ENCODE measurements around a stretch of chr12.

- RRBS = no CpG with 5 or more reads among the region's 7 CpGs
CAGE:
- cytosol, long polyA plus RNA = no peak
- long polyA plus RNA = no peak
- nucleus, long polyA plus RNA = no peak
Observed at GRCh38 chr12:111898557-111899263, 56.7 kb downstream of the MAPKAPK5 start.

- RRBS = no CpG with 5 or more reads among the region's 5 CpGs
CAGE:
- cytosol, long polyA plus RNA = no peak
- long polyA plus RNA = no peak
- nucleus, long polyA plus RNA = no peak
Observed at GRCh38 chr12:111901134-111901911, 59.3 kb downstream of the MAPKAPK5 start.

- RRBS = no CpG with 5 or more reads among the region's 2 CpGs
CAGE:
- cytosol, long polyA plus RNA = no peak
- long polyA plus RNA = no peak
- nucleus, long polyA plus RNA = no peak
Observed at GRCh38 chr12:112408593-112408741, 938 bp downstream of the RPL6 start.

GRCh38 chr12:112839356-112839757 is 47.8 kb downstream of the RPH3A start:
- RRBS = no CpG with 5 or more reads among the region's 2 CpGs
CAGE:
- cytosol, long polyA plus RNA = no peak
- long polyA plus RNA = no peak
- nucleus, long polyA plus RNA = no peak

DNA sequence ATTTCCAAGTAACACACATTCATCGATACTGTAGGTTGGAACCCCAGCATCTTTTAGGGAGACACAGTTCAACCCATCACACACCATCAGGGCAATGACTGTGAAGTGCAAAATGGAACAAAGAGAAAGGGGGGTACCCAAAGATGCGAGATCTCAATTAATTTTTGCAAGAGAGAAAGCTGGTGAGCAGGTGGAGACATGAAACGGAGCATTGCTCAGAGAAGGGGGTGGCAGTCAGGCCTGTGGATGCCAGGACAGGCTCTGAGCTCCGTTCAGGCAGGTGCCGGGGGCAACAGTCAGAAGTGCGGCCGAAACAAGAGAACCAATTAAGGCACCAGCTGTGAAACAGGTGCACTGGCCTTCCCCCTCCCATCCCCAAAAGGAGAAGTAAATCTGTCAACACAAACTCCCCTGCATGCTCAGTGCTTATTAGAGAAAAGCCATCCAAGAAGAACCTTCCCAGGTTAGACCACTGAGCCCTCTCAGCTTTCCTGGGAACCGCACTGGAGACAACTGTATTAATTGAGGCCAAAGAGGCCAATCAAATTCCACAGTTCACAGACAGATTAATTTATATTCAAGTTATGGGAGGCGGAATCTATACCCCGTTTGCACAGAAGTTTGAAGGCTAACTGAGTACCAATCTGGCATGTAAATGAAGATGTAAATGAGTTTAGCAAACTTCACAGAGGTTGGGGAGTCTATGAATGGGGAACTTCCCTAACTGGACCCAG is 20.7 kb downstream of the OAS2 start:
- RRBS = no CpG with 5 or more reads among the region's 10 CpGs
CAGE:
- cytosol, long polyA plus RNA = no peak
- long polyA plus RNA = no peak
- nucleus, long polyA plus RNA = no peak

- RRBS = no CpG with 5 or more reads among the region's 4 CpGs
CAGE:
- cytosol, long polyA plus RNA = no peak
- long polyA plus RNA = no peak
- nucleus, long polyA plus RNA = no peak
Observed at GRCh38 chr12:113214817-113215308, 6.0 kb downstream of the IQCD start.

DNA sequence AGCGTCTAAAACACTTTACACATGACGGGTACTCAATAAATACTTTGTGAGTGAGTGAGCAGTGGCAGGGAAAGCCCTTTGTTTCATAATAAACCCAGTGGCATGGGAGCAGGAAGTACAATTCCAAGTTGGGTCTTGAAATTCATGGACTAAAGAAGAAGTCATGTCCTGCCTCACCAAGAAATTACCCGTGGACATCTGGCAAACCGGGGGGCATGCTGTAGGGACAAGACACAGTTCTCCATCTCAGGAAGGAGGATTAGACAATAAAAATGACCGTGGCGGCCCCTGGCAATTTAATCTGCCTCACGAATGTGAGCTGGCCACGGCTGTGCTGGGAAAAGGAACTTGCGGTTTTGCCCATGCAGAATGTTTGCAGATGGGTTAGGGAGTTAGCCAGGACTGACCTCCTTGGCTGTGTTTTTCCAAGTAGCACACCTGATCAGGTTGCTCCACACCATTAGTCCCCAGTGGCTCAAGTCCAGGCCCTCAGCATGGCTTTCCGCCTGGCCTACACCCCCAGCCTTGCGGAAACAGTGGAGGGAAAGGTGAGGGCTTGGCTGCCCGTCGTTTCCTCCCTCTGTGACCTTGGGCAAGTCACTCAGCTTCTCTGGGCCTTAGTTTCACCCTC is 20.7 kb downstream of the TPCN1 start:
- RRBS = no CpG with 5 or more reads among the region's 13 CpGs
CAGE:
- cytosol, long polyA plus RNA = no peak
- long polyA plus RNA = no peak
- nucleus, long polyA plus RNA = no peak

DNA sequence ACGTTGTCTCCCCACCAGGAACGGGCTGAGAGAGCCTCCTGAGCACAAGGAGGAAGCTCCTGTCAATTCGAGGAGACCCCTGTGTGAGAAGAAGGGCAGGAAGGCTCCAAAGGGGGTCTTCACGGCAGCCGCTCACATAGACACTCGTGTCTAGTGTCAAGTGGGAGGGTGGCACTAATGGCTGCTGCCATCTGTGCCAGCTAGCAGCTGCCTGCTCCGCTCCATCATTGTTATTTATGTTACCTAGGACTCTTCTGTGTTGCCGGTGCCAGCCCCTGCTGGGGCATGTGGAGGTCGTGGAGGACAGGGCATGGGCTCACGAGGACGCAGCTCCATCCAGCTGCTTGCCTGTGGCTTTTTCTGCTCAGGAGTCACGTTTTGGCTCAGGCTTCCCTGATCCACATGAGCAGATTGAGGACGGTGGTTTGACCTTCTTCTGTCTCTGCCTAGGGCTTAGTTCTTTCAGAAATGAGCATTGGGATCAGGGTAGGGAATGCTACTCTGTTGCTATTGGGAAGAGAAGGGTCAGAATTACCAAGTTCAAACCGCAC is 31.2 kb downstream of the TPCN1 start:
- RRBS = no CpG with 5 or more reads among the region's 14 CpGs
CAGE:
- cytosol, long polyA plus RNA = no peak
- long polyA plus RNA = no peak
- nucleus, long polyA plus RNA = no peak

- RRBS = no CpG with 5 or more reads among the region's 5 CpGs
CAGE:
- cytosol, long polyA plus RNA = no peak
- long polyA plus RNA = no peak
- nucleus, long polyA plus RNA = no peak
Observed at GRCh38 chr12:113356682-113357109, 1.7 kb upstream of the PLBD2 start.

DNA sequence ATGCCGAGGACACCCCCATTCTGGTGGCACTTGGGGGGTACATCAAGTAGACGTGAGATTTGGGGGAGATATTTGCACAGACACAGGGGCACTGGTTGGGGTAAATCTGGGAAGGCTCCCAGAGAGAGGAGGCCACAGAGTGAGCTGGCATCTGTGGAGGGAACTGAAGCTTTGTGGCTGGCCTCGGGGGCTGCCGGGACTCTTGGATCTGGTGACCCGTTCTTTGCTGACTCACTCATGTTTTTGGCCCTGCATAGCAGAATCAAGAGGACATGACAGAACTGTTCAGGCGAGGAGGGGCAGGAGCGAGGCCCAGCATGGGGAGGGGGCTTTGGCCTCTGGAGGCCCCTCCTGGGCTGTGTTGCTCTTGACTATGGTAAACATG is 1.7 kb downstream of the PLBD2 start:
- RRBS = no CpG with 5 or more reads among the region's 7 CpGs
CAGE:
- cytosol, long polyA plus RNA = no peak
- long polyA plus RNA = no peak
- nucleus, long polyA plus RNA = no peak

- RRBS = no CpG with 5 or more reads among the region's 18 CpGs
CAGE:
- cytosol, long polyA plus RNA = no peak
- long polyA plus RNA = no peak
- nucleus, long polyA plus RNA = no peak
Observed at GRCh38 chr12:113388546-113389292, 15.0 kb downstream of the SDS start.

GRCh38 chr12:113466870-113467464 is 4.7 kb downstream of the LHX5 start:
- RRBS = 3% methylated on average over 12 of the region's 43 CpGs
CAGE:
- cytosol, long polyA plus RNA = no peak
- long polyA plus RNA = no peak
- nucleus, long polyA plus RNA = no peak

- RRBS = 1% methylated on average over 8 of the region's 54 CpGs
CAGE:
- cytosol, long polyA plus RNA = no peak
- long polyA plus RNA = no peak
- nucleus, long polyA plus RNA = no peak
Observed at GRCh38 chr12:113467821-113468435, 3.7 kb downstream of the LHX5 start.

GRCh38 chr12:113863123-113863610 is 103.0 kb downstream of the RBM19 start:
- RRBS = no CpG with 5 or more reads among the region's 11 CpGs
CAGE:
- cytosol, long polyA plus RNA = no peak
- long polyA plus RNA = no peak
- nucleus, long polyA plus RNA = no peak

DNA sequence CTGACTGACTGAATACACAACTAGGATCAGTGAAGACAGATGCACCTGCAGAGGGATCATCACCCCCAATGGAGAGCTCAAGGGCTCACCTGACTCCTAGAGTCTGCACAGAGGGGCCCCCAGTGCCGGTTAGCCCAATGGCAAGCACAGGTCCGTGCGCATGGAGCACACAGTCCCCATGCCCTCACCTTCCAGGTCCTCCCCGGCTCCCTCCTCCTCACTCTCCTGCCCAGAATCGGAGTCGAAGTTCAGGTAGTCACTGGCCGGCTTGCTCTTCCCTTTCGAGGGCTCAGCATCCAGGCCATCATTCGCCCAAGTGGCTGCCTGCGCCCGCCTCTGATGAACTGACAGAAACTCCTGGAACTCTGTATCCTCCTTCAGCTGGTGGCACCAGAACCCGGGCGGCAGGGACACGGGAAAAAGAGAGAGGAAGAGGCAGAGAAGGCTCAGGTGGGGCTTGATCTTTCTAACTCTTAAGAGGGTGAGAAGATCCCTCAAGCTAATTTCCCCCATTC is 7.0 kb downstream of the RBM19 start:
- RRBS = 89% methylated on average over 6 of the region's 14 CpGs
CAGE:
- cytosol, long polyA plus RNA = no peak
- long polyA plus RNA = no peak
- nucleus, long polyA plus RNA = no peak

GRCh38 chr12:114691815-114692156 is 7.8 kb upstream of the TBX3 start:
- RRBS = 6% methylated on average over 4 of the region's 18 CpGs
CAGE:
- cytosol, long polyA plus RNA = no peak
- long polyA plus RNA = no peak
- nucleus, long polyA plus RNA = no peak

- RRBS = no CpG with 5 or more reads among the region's 12 CpGs
CAGE:
- cytosol, long polyA plus RNA = no peak
- long polyA plus RNA = no peak
- nucleus, long polyA plus RNA = no peak
Observed at GRCh38 chr12:114694363-114695275, 10.6 kb upstream of the TBX3 start.

- RRBS = no CpG with 5 or more reads among the region's 4 CpGs
CAGE:
- cytosol, long polyA plus RNA = no peak
- long polyA plus RNA = no peak
- nucleus, long polyA plus RNA = no peak
Observed at GRCh38 chr12:114903498-114903866, 219.5 kb upstream of the TBX3 start.

DNA sequence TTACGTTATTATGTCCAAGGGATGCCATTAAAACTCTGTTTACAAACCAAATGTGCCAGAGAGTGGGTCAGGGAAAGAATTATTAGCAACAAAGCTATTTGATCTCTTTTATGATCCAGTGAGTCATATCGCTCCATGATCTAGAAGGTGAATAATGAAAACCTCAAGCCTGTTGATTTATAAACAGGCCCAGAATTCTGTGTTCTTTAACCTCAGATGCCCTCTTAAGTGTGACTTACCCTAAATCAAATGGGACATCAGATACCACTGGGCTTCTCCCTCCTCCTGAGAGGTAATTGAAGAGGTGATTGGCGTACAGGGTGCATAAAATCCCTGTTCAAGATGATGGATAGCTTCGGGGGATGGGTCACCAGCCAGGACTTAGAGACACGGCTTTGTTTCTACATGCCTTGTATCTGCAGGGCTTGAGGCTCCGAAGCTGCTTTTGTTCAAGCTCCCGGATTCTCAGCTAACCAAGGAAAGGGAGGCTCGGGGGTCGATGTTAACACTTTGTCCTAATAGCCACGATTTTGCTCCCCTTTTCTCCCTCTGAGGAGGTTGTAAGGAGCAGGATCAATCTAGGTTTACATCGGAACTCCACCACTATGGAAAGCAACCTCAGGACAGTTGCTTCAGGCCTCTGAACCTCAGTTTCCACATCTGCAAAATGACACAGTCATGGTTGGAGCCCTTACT is 230.5 kb upstream of the TBX3 start:
- RRBS = no CpG with 5 or more reads among the region's 11 CpGs
CAGE:
- cytosol, long polyA plus RNA = no peak
- long polyA plus RNA = no peak
- nucleus, long polyA plus RNA = no peak

GRCh38 chr12:114920656-114921180 is 236.7 kb upstream of the TBX3 start:
- RRBS = no CpG with 5 or more reads among the region's 5 CpGs
CAGE:
- cytosol, long polyA plus RNA = no peak
- long polyA plus RNA = no peak
- nucleus, long polyA plus RNA = no peak

All from IMR-90 (cell line).